Duodenum (tissue), 1 donor: ENCODE measurements around a stretch of chr10.

DNA sequence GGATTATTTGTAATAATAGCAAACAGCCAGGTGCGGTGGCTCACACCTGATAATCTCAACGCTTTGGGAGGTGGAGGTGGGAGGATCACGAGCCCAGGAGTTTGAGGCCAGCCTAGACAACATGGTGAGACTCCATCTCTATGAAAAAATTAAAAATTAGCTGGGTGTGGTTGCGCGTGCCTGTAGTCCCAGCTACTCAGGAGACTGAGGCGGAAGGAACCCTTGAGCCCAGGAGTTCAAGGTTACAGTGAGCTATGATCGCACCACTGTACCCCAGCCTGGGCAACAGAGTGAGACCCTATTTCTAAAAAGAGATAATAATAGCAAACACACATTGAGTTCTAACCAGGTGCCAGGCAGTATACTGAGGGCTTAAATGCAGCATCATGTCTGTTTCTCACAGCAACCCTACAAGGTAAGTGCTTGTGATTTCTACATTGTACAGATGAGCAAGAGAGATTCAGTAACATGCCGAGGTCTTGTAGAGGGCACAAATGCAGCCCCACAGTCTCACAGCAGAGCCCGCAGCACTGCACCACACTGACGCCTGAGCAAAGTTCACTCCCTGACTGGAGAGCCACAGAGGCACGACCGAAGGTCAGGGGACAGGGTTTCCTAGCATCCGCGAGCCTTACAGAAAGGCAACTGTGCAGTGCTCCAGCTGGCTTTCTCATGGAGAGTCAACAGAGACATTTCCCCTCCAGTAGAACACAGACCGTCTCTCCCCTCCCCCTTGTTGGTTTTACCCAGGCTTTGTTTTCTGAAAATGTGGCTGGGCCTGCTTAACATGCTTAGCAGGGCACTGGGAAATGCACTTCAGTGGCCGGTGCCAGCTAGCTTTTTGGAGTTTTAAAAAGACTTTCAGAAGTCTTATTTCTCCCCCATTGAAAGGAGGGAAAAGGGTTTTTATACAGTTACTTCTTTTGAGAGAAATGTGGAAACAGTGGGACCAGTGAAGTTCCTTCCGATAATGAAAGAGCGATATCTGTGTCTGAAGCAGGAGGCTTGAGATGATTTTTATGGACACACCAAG lies 36.5 kb downstream of the PDSS1 start:
- PRO-cap = bidirectional peak, plus-strand start at position 652 of the sequence, minus-strand start at position 549 of the sequence

DNA sequence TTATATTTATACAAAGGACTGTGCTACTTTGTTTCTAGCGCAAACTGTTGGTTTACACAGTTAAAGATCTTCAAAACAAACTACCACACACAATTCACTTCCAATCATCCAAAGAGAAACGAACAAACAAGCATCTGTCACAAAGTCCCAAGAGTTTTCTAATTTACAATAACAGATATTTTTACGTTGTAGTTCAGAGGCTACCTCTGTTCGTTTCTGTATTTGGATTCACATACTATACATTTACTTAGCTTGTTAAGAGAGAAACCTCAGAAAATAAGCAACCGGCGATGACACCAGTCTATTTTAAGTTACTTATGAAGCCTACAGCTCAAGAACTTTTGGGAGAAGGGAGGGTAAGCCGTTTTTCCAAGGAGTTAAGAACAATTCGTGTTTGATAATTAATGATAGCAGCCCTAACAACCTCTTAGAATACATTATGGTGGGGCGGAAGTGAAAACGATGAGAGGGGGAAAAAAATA lies 1.2 kb downstream of the ABI1 start:
- PRO-cap = no peak

- PRO-cap = no peak
Observed at GRCh38 chr10:26944223-26944864, 83.6 kb upstream of the ABI1 start.

GRCh38 chr10:27060243-27060771 lies 40.0 kb downstream of the ANKRD26 start:
- PRO-cap = no peak

- PRO-cap = no peak
Observed at GRCh38 chr10:27725751-27726281, 19.8 kb downstream of the MKX start.

- PRO-cap = no peak
Observed at GRCh38 chr10:27742716-27743762, 2.6 kb downstream of the MKX start.

GRCh38 chr10:27743763-27744066 lies 1.9 kb downstream of the MKX start:
- PRO-cap = no peak

DNA sequence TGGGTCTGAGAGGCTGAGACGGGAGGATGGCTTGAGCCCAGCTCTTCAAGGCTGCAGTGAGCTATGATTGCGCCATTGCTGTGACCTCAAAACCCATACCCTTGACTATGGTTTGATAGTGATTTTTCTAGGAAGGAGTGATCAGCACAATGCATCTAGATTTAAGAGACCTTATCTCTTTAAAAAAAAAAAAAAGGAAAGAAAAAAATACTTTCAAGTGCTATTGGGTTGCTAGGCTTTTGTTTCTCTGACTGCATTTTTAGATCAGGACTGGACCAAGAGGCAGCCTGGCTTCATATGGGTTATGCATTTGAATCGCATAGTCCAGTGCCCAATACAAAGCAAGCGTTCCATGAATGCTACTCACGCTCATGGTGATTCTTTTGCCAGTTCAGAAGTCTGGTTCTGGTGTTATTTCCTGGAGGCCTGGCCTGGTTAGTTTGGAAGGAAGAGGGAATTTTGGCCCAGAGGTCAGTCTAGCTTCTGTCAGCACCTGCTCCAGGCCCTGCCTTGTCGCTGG lies 74.1 kb upstream of the MKX start:
- PRO-cap = no peak

- PRO-cap = no peak
Observed at GRCh38 chr10:28301928-28302388, 906 bp downstream of the MPP7 start.

- PRO-cap = no peak
Observed at GRCh38 chr10:28367619-28368756, 65.1 kb upstream of the MPP7 start.

GRCh38 chr10:28402877-28403237 lies 100.0 kb upstream of the MPP7 start:
- PRO-cap = no peak

DNA sequence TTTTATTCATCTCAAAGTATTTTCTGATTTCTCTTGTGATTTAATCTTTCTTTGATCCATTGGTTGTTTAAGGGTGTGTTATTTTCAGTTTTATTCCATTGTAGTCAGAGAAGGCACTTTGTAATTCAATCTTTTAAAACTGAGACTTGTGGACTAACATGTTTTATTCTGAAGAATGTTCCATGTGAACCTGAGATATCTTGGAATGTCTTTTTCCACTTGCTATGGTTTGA lies 14.5 kb upstream of the WAC start:
- PRO-cap = no peak

- PRO-cap = no peak
Observed at GRCh38 chr10:28533811-28534069, 822 bp downstream of the WAC start.

DNA sequence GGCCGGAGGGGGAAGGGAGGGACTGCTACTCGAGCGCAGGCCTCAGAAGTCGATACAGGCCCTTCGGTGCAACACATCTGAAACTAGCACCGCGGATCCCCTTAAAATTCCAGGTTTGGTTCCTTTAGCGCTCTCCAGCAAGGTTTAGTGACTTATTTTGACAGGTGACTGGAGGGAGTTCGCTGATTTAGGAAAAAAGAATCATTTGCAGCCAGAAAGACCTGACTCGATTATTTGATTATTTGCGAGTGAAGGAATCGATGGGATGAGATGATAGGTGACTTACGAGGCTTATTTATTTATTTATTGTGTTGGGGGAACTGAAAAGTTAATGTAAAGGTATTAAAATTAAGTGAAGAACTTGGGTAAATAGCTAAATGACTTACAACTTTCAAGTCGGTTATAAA lies 1.2 kb downstream of the WAC start:
- PRO-cap = no peak

DNA sequence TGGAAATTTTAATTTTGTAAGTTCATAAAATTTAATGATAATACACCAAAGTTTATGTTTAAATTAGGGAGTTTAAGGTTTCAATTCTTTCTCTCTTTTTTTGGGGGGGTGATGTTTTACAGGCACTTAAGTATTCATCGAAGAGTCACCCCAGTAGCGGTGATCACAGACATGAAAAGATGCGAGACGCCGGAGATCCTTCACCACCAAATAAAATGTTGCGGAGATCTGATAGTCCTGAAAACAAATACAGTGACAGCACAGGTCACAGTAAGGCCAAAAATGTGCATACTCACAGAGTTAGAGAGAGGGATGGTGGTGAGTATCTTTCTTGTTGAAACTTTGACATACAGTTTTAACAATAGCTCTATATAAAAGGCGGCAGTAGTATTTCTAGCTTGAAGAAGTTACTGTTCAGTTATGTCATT lies 2.5 kb downstream of the WAC start:
- PRO-cap = no peak

GRCh38 chr10:28622525-28623073 lies 54.7 kb upstream of the BAMBI start:
- PRO-cap = no peak

DNA sequence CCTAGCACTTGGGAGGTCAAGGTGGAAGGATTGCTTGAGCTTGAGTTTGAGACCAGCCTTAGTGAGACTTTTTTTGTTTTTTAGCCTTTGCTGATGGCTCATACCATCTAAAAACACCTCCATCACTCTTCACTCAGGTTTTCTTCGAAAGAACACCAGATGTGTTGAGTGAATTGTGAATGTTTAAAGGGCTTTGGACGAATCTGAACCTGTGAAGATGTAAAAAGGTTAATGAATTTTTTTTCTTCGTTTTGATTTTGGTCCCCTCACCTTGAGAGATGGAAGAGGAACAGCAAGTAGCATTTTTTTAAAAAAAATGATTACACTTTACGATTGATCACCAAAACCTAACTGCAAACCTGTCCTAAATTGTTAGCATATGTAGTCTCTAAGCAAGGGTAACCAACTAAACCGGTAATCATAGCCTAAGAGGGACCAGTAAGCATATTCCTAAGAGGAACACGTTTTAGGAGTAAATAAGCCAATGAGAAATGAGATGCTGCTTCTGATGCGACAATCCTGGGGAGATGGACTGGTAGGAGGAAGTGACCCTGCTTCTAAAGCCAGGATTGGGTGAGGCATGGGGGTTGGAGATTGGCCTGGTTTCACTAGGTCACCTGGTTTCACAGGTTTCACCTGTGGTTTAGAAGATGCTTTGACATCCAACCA lies 53.2 kb upstream of the BAMBI start:
- PRO-cap = no peak

GRCh38 chr10:28680054-28680377 lies 2.7 kb downstream of the BAMBI start:
- PRO-cap = no peak

- PRO-cap = no peak
Observed at GRCh38 chr10:28743370-28744043, 66.2 kb downstream of the BAMBI start.

DNA sequence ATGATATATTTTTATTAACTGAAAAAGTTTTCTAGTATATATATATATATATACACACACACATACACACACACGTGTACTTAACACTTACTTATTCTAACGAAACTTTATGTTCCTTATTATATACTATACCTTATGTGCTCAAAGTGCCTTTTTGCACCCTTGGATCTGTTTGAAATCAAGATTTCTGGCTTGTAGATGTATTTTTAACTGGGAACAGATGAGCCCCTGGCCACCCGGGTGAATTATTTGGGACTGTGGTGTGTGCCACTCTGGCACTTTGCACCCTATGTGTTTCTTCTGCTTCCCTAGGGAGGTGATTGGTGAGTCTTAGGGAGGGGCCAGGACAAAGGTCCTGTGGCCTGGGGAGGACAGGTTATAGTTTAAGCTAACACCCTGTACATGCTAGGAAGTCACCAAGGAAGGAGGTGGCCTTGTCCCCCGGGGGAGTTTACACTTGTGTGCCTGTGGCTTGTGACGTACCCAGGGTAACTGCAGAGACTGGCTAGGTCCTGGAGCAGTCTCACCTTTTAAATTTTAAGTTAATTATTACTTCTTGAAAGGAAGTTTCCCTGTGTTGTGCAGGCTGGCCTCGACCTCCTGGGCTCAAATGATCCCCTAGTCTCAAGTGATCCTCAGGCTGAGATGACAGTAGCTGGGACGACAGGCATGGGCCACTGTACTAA lies 196.2 kb downstream of the BAMBI start:
- PRO-cap = no peak